Neutrophil (primary cell): ENCODE results near the gene DHX30.

DNA sequence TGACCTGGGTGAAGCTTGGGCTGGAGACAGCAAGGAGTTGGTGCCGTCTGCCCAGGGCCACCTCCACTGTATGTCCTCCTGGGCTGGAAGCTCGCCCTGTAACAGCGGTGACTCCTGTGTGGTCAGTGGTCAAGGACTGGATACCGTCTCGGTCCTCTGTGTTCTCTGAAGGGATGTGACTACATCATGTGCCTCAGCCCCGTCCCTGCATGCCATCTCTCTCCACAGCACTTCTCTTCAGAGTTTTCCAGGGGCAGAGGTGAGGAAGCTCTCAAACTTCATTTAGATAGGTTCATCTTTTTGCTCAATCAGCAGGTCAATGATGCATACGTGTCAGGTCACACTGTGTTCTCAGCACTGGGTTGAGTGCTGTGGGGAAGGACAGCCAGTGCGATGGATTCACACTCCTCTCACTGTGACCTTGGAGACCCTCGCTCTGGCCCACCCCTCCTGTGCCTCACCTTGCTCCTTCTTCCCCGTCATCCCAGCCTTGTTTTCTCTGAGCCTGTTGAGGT, 9.6 kb downstream of the LIMD1 start:
- PRO-cap: no peak

DNA sequence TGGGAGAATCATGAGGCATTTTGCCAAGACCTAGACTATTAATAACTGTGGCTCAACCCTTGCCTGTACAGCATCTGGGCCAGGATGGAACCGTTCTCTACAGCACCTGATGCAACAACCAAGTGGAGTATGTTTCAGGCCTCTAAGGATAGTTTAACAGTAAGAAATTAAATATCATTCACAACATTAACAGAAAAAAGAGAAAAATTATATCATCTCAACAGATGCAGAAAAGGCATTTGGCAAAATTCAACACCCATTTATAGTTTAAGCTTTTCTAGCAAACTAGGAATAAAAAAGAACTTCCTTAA, 20.3 kb upstream of the SLC6A20 start:
- PRO-cap: no peak

GRCh38 chr3:45869949-45870455, 16.3 kb upstream of the CCR9 start:
- PRO-cap: no peak

GRCh38 chr3:45911749-45912360, 25.5 kb downstream of the CCR9 start:
- PRO-cap: no peak

DNA sequence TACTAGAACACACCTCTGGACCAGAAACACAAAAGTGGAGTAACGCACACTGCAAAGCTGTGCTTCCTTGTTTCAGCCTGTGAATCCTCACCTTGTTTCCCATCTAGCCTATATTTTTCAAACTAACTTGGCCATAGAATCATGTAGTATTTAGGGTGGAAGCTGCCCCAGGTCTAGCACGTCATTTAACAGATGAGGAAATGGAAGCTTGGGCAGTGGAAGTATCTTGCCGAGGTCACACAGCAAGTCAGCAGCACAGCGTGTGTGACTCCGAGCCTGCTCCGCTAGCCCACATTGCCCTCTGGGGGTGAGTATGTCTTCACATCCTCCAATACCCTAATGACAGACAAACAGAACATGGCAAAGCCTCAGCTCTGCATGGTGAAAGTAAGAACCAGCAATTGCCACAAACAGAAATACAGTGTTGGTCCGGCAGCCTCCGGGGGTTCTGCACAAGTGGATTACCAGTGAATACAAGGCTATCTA, 2.2 kb upstream of the CCR5 start:
- PRO-cap: no peak

GRCh38 chr3:46374092-46374612, 3.4 kb downstream of the CCR5 start:
- PRO-cap: no peak

DNA sequence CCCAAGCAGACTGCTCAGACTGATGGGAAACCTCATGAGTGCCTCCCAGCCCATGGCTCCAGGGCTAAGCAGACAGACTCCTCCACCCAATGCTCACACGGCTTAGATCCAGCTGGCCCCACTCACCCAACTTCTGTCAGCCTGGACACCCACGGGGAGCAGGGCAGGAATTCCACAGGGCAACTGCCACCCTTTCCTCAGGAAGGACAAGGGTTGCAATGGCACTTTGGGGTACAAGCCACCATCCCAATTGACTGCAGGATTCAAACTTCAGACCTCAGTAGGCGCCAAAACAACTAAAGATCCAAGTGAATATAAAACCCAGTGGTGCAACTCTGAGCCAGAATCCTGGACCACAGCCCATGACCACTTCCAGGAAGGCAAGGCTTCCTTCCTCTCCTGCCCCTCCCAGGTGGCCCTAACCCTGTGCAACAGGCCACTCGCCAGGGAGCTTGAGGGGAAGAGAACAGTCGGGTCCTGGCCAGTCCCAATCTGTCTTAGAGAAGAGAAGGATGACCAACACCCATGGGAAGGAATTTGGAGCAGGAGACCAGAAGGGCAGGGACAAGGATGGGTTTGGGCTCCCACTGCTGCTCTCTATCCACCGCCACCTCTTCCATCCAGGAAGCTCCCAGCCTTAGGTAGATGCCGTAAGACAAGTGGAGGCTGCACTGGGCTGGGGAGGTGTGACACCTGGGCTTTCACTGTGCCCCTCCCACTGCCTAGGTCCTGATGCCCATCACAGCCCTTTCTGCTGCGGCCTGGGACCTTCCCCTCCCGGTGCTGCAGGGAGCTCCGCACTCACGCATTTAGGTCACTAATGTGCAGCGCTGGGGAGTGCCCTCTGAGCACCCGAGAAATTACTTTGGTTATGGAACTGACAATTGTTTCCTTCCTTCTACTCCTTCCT, 1.1 kb downstream of the LTF start:
- PRO-cap: no peak

GRCh38 chr3:46505784-46506317, 8.1 kb downstream of the RTP3 start:
- PRO-cap: no peak

DNA sequence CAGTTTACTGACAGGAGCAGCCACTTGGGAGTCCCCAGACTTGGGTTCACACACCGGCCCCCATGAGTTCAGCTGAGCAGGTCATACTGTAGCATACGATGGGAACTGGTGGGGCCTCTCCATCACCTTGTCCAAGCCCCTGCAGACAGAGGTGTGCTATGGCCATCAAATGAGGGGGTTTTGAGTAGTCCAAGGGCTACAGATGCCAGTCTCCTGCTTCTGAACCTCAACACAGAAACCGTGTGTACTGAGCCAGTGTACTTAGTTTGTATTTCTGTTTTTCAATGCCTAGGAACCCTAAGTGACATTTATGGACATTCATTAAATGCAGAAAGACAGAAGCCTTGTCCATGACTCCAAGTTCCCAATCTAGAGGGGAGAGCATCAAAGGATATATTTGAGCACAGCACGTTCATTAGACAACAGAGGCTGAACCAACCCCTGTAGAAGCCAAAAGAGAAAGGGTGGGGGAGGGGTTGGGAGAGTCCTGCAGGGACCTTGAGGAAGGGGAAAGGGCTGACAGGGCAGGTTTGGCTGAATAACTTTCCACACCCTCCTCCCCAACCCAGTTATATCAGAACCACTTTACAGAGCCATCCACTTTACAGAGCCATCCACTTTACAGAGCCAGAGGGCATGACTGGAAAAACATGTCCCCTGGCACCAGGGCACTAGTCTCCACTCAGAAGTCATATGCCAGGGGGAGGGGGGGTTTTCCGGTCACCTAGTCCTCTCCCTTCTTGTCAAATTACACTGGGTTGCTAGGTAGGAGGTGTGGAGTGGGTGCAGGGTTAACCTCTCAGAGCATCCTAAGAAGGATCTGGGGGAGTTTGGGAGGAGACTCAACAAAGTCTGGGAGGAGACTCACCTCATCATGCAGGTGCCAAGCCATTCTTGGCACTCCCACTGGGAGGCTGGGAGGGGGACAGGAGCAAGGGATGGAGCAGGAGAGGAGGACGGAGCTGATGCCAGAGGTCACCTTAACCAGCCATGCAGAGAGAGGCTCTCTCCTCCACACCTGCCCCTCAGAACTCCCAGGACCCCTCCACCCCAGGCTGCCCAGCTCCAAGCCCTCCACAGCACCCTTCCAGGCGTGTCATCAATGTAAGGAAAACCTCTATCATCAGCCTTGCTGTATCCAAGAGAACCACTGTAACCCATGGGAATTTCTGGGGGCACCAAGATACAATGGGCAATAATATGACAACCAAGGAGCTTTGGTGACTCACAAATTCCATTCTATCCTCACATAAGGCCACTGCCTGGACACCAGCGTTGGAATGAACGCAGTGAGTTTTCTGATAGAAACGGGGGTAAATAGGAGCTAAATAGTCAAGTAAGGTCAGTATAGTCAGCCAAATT, 1.9 kb downstream of the LRRC2 start:
- PRO-cap: no peak

DNA sequence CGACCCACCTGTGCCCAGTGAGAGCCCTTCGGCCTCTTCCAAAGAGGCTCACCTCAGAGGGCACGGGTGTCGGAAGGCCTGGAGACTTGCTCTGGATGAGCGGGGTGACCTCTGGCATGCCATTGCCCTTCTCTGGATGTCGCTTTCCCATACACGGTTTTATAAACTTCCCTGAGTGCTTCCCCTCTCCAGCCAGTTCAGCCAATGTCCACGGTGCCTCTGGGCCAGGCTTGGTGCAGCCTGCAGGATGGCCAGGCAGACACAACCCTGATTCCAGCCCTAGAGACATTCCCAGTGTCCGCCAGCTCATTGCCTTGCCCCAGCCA, 3.6 kb upstream of the PTH1R start:
- PRO-cap: no peak

DNA sequence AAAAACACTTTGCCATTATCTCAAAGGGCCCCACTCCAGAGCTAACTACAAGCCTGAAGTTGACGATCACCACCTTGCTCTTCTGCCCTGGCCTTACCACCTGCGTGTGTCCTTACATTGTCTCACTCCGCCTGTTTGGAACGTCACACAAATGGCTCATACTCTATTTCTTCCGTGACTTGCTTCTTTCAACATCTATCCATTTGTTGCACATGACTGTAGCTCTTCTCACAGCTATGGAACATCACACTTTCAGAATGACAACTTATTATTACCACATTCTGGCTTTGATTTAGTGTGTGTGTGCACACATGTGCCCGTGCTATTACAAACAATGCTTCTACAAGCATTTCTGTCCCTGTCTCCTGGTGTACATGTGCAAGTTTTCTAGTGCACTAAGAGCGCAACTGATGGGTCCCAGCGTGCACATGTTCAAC, 37.7 kb downstream of the PTH1R start:
- PRO-cap: no peak

- PRO-cap: no peak
Measured at GRCh38 chr3:46932398-46933323, 43.9 kb downstream of the CCDC12 start.

GRCh38 chr3:47087988-47088619, 75.8 kb downstream of the SETD2 start:
- PRO-cap: no peak

- PRO-cap: no peak
Measured at GRCh38 chr3:47336474-47337060, 44.3 kb upstream of the PTPN23 start.

DNA sequence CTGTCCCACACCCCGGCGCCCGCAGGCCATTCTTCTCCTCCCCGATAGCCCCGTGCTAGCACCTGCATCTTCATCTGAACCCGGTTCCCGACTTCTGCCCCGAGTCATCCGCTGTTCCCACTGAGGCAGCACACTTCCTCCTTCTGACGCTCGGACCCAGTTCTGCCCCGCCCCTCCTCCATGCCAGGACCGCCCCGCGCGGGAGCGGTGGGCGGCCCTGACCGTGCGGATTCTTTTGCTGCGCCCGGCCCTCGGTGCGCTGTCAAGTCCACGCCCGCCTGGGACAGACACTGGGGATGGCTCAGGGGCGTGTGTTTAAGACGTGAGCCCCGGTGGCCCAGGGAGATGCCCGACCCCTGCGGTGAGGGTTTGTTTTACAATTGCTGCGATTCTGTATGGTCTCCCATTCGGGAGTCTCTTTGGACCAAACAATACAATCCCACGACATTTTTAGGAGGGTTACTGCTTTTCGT, 544 bp downstream of the PTPN23 start:
- PRO-cap: unidirectional peak, minus-strand start at position 96 of the sequence; unidirectional peak, minus-strand start at position 122 of the sequence

- PRO-cap: no peak
Measured at GRCh38 chr3:47441894-47442547, 33.7 kb downstream of the SCAP start.

GRCh38 chr3:47802578-47803206, at the start of gene DHX30:
TSS of gene DHX30 (plus strand) at chr3:47803138.
- PRO-cap: no peak

GRCh38 chr3:47844315-47844661, 41.4 kb downstream of the DHX30 start:
- PRO-cap: no peak

DNA sequence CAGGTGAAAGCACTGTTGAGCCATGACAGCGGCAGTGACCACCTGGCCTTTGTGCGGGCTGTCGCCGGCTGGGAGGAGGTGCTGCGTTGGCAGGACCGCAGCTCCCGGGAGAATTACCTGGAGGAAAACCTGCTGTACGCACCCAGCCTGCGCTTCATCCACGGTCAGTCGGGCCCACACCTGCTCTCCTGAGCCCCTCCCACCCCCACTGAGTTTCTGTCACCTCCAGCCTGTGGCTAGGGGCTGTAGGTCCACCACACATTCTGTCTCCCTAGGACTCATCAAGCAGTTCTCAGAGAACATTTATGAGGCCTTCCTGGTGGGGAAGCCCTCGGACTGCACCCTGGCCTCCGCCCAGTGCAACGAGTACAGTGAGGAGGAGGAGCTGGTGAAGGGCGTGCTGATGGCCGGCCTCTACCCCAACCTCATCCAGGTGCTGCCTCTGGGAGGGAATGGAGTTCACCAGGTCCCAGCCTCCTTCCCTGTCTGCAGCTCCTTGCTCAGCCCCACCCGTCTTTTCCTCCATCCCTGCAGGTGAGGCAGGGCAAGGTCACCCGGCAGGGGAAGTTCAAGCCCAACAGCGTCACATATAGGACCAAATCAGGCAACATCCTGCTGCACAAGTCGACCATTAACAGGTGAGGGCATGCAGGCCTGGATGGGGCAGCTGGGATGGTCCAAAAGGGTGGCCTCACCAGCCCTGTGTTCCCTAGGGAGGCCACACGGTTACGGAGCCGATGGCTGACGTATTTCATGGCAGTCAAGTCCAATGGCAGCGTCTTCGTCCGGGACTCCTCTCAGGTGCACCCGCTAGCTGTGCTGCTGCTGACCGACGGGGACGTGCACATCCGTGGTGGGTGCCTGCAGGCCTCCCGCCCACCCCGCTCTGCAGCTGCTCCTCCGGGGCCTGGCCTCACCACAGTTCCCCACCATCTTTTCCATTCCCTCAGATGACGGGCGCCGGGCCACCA, 46.3 kb downstream of the DHX30 start:
- PRO-cap: no peak

DNA sequence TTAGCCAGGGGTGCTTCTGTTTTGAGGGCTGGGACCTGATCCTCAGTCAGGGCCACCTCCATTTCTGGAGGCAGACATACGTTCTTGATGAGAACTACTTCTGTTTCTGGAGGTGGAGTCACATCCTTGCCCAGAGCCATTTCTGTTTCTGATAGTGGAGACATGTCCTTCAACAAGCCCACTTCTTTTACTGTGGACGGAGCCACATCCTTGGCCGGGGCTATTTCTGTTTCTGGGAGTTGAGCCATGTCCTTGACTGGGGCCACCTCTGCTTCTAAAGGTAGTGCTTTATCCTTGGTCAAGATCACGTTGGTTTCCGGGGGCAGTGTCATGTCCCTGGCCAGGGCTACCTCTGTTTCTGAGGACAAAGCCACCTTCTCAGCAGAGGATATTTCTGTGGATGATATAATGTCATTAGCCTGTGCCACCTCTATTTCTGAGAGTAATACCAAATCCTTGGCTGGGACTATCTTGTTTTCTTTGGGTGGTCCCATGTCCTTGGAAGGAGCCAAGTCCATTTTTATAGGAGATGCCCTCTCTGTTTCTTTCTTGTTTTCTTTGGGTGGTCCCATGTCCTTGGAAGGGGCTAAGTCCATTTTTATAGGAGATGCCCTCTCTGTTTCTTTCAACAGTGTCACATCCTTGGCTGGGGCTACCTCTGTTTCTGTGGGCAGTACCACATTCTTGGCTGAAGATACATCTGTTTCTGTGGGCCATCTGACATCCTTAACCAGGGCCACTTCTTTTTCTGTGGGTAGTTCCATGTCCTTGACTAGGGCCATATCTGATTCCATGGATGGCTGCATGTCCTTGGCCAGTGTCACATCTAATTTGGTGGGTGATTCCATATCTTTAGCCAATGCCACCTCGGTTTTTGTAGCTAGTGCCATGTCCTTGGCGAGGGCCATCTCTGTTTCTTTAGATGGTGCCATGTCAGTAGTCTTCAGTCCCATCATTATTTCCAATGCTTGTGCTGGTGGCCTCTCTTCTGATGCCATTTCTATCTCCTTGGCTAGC, 99.8 kb downstream of the MAP4 start:
- PRO-cap: no peak